ENCODE measurements around the genes TAC4, COL1A1, MRPL27 and CACNA1G.

GRCh38 chr17:49847887-49848550, at the start of gene TAC4:
TAC4 (minus strand) TSS chr17:49848069.
- PRO-cap, 10 experiments: no peak in any of the 10 experiments

DNA sequence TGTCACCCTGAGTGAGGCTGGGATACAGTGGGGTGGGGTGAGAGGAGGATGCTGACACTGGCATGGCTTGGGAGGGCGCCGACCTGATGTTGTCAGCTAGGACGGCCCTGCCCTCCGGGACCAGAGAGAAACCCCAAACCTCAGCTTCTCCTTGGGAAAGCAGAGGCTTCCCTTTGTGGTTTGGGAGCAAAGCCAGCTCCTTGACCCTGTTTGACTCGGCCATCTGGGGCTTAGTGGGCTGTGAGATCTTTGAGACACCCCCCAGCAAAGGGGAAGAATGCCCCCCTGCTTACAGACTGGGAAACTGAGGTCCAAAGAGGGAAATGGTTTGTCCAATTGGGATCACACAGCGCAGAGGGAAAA, 40.8 kb upstream of the DLX4 start:
- PRO-cap, 10 experiments: no peak in any of the 10 experiments

DNA sequence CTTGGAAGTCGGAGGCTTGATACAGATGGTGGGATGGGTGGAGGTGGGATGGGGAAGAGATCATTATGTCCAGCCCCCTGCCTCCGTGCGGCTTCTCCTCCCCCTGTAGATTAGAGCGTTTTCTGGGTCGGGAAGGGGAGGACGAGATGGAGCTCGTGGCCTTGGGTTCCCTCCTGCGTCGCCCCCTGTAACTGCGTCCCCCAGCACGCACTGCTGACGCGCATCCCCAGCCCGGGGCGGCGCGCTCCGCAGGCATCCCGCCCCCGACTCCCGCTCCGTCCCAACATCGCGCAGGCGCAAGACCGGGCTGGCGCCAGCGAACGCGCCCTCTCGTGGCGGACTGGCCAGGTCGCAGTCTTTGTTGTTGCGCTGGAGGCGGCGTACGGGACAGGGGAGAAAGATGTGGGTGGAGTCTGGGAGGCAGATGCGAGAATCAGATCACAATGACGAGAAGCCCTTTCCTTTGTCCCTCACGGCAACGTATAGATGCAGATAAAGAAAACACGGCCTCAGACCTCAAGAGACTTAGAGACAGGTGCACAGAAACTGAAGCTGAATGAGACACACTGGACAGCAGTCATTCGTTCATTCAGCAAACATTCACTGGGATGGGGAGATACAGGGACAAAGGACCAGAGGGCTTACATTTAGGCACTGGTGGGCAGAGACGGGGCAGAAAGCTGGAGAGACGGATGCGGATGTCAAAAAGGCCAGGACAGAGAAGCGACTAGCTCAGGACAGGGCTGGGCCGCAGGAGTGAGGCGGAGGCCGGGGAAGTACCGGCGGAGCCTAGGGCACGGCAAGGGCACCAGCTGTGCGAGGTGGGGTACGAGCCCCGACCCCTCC, 4.3 kb upstream of the SGCA start:
- PRO-cap, 10 experiments: peak in 10 of 10 experiments; most common plus-strand start position 361 of the sequence (in 1); most common minus-strand start position 269 of the sequence (in 6)

DNA sequence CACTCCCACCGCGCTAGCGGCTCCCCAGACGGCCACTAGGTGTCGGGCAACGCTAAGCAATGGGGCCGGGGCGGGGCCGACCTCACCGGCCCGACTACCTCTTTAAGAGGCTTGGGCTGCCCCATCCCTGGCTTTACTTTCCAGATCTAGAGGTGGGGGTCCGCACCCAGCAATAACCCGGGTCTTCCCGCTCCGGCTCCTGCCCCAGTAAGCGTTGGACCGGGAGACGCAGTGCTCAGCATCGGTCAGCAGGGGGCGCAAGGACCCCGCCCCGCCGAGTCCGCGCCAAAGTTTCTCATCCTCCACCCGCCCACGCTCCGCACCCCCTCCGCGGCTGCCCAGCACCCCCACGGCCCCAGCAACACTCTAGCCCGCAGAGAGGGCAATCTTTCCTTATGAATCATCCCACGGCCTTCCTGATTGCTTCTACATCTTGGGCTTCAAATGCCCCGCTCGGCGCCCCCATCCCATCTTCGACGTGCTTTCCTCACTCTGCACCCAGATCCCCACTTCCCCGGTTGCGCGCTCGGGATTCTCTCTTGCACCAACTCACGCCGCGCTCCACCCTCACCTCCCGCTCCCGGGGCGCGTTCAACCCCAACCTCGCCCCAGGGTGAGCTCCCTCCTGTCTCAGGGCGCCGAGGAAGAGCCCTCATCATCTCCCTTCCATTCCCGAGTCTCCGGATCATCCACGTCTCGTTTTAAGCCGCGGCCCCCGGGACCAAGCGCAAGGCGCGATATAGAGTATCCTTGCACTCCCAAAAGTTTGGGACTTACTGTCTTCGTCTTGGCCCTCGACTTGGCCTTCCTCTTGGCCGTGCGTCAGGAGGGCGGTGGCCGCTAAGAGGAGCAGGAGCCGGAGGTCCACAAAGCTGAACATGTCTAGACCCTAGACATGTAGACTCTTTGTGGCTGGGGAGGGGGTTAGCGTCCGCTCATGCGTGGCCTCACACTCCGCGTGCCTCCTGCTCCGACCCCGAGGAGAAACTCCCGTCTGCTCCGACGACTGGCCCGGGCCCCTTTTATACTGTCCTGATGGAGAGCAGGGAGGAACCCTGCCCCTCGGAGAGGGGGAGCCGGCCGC, at the start of gene COL1A1:
Gene COL1A1 (minus strand): TSS at position 998 of the 1,084 bp plus-strand sequence.
- PRO-cap, 10 experiments: peak in 10 of 10 experiments; most common plus-strand start position 470 of the sequence (in 1); most common minus-strand start position 996 of the sequence (in 10)

GRCh38 chr17:50205347-50205922, 4.0 kb upstream of the COL1A1 start:
- PRO-cap, 10 experiments: peak in 3 of 10 experiments; most common plus-strand start chr17:50205712 (in 2); most common minus-strand start chr17:50205538 (in 1)

DNA sequence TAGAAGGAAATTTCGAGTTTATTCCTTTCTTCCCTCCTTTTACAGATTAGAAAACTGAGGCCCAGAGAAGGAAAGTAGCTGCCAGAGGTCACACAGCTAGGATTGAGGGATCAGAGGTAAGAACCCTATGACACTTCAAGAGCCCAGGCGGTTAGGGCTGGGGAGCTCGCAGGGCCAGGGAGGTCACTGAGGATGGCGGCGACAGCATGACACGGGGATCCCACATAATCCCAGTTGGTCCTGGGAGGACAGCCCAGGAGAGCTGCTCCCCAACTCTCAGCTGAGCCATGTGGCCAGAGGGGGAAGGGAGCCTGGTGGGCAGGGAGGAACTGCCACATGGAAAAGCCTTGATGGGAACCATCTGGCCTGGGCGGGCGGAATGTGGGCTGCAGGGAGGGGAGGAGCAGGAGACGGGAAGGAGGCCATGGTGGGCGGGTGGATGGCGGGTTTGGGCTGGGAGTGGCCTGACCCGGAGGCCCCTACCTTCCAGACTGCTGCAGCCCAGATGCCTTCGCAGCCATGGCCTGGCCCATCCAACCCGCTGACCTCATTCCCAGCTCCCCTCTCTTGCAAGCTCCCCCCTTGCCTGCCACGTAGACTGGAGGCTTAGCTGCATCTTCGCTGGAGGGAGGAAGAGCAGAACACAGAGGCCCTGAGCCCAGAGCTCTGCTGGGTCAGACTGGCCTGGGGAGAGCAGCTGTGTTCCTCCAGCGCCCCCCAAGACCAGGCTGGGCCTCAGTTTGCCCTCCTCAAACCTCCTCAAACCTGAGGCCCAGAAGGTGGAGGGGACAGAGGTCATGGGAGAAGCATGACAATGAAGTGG, 8.1 kb upstream of the COL1A1 start:
- PRO-cap, 10 experiments: peak in 1 of 10 experiments; most common plus-strand start position 639 of the sequence (in 1)

- PRO-cap, 10 experiments: no peak in any of the 10 experiments
These were observed 9.6 kb downstream of the TMEM92 start for GRCh38 chr17:50283801-50284300.

DNA sequence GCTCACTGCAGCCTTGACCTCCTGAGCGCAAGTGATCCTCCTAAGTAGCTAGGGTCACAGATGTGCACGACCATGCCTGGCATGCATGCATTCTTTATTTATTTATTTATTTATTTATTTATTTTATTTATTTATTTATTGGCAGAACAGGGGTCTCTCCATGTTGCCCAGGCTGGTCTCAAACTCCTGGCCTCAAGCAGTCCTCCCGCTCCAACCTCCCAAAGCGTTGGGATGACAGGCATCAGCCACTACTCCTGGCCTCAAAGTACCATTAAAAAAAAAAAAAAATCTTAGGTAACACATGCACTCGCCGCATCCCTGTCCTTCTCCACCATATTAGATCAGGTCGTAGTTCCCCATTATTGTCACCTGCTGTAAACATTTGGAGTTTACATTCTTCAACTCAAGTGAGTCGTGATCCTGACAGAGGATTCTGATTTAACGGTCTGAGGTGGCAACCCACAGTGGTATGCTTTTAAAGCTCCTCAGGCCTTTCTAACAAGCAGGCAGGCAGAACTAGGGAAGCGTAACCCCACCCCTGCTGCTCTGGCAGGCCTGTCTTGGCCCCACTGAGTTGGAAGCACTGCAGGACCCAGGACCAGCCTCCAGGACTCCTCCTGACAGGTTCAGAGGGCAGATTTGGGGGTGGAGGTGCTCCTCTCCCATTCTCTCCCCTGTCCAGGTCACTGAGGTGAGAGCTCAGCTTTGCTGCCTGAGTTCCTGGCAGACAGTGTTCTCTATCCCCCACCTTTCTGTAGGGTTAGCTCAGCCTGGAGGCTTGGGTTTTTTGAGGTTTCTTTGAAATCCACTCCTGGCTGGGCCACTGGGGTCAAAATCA, 9.9 kb downstream of the MRPL27 start:
- PRO-cap, 10 experiments: no peak in any of the 10 experiments

DNA sequence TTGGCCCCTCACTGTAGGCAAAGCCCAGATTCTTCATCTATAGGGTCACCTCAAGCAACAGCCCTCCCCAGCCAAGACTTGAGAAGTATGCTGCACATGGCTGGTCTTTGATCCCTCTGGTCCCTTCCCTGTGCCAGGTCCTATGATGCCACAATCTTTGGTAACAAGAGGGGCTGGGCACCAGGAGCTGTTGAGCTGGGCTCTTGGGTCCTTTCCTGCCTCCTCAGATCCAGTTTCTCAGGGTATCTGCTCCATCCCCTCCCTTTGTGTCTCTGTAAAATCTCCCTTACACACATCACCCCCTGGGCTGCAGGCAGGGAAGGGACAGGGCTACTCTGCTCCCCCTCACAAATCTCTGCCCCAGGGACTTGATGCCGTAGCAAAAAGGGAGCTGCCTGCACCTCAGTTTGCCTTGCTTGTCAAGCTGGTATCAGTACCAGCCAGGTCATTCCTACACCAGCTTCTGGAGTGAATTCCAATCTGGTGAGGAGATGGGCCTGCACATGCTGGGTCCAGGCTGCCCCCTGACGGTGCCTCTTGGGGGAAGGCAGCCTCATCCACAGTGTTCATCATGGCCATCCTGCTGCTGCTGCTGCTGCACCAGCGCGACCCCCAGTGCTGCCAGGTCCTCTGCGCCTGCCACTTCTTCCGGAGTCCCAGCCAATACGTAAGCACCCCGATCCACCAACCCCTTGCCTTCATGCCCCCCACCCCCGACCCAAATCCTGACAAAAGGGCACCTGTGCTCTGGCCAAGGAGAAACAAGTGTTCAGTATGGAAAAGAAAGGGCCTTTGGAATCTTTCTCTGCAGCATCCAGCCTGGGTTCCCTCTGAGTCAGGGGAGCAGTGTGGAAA, 8.4 kb downstream of the MRPL27 start:
- PRO-cap, 10 experiments: no peak in any of the 10 experiments

- PRO-cap, 10 experiments: peak in 10 of 10 experiments; most common plus-strand start chr17:50373249 (in 10); most common minus-strand start chr17:50373196 (in 4)
These were observed at the start of gene MRPL27 for GRCh38 chr17:50372607-50373395. MRPL27 (minus strand) TSS chr17:50373184.

- PRO-cap, 10 experiments: peak in 1 of 10 experiments; most common minus-strand start chr17:50391607 (in 1)
These were observed 6.0 kb downstream of the LRRC59 start for GRCh38 chr17:50391384-50391736.

- PRO-cap, 10 experiments: peak in 3 of 10 experiments; most common plus-strand start chr17:50431526 (in 3); most common minus-strand start chr17:50431236 (in 1)
These were observed 5.1 kb downstream of the ACSF2 start for GRCh38 chr17:50431074-50431639.

DNA sequence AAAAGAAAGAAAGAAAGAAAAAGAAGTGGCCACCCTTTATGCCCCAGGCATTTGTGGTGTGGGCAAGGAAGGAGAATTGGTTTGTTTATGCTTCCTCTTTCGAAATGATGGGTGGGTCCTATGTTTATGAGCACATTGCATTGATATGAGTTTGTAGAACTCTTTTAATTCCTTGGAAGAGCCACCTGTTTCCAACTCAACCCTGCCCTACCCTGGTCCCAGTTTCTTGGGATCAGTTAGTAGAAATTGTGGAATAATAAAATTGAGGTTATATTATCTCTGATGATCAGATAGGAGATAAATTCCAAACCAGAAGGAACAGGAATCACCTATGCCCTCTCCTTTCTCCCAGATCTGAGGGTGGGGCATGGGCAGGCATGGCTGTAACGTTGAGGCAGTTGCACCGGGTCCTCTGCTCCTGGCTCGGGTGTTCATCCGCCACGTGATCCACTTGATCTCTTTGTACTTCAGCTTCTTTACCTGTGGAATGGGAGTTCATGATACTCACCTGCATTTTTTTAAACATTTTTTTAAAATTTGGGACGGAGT, 15.9 kb downstream of the CHAD start:
- PRO-cap, 10 experiments: no peak in any of the 10 experiments

- PRO-cap, 10 experiments: peak in 1 of 10 experiments; most common plus-strand start chr17:50470711 (in 1); most common minus-strand start chr17:50470578 (in 1)
These were observed 1.7 kb upstream of the CHAD start for GRCh38 chr17:50470243-50470859.

DNA sequence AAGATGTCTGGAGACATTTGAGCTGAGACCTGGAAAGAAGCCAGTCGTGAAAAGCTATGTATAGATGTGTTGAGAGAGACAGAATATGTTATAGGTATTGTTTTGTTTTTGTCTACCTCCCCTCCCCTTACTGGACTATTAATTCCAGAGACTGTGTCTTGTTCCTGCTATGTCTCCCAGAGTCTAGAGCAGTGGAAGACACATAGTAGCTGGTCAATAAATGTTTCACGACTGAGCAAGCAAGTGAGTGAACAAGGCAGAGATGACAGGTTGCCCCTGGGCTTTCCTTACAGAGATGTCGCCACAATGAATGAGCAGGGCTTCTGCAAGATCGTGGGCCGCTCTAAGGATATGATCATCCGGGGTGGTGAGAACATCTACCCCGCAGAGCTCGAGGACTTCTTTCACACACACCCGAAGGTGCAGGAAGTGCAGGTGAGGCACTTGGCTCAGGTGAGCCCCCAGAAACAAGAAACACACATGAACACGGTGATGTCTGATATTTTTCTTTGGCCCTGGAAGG, 4.8 kb upstream of the CHAD start:
- PRO-cap, 10 experiments: no peak in any of the 10 experiments

DNA sequence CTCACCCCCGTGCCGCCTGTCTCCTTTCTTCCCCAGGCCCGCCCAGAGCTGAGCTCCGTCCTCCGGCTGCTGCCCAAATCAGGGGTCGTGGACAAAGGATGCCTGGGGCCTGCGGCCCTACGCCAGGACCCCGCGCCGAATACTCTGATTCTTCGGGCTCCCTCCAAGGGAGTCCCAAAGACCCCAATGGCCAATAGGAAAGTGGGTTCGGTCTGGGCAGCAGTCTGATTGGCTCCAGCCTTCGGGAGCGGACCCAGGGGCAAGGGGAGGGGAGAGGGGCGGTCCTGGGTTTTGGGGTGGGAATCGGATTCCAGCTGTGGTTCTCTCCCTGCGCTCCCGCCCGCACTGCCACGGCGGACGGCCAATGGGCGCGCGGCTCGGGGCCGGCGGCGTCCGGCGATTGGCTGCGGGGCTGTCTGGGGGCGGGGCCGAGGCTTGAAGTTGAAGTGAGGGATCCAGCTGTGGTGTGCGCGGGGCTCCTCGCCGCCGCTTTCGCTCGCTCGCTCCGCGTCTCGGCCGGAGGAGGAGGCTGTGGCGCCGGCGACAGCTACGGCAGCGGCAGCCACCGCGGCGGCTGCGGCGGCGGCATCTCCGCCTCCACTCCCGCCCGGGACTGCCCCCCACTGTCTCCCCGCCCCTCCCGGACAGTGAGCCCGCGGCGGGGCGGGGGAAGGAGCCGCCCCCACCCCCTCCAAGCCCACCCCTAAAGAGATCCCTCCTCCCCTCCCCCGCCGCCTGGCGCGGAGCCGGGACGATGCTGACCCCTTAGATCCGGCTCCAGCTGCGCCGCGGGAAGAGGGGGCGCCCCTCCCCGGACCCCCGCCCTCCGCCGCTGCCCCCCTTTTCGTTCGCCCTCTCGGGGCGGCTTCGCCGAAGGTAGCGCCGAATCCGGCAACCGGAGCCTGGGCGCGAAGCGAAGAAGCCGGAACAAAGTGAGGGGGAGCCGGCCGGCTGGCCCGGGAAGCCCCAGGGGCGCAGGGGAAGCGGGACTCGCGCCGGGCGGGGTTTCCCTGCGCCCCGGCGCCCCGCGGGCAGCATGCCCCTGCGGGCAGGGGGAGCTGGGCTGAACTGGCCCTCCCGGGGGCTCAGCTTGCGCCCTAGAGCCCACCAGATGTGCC, at the start of gene CACNA1G:
Gene CACNA1G (plus strand): TSS at position 467 of the 1,118 bp plus-strand sequence.
- PRO-cap, 10 experiments: peak in 5 of 10 experiments; most common plus-strand start position 467 of the sequence (in 5)

- PRO-cap, 10 experiments: no peak in any of the 10 experiments
These were observed 33.7 kb downstream of the ABCC3 start for GRCh38 chr17:50668104-50669115.

DNA sequence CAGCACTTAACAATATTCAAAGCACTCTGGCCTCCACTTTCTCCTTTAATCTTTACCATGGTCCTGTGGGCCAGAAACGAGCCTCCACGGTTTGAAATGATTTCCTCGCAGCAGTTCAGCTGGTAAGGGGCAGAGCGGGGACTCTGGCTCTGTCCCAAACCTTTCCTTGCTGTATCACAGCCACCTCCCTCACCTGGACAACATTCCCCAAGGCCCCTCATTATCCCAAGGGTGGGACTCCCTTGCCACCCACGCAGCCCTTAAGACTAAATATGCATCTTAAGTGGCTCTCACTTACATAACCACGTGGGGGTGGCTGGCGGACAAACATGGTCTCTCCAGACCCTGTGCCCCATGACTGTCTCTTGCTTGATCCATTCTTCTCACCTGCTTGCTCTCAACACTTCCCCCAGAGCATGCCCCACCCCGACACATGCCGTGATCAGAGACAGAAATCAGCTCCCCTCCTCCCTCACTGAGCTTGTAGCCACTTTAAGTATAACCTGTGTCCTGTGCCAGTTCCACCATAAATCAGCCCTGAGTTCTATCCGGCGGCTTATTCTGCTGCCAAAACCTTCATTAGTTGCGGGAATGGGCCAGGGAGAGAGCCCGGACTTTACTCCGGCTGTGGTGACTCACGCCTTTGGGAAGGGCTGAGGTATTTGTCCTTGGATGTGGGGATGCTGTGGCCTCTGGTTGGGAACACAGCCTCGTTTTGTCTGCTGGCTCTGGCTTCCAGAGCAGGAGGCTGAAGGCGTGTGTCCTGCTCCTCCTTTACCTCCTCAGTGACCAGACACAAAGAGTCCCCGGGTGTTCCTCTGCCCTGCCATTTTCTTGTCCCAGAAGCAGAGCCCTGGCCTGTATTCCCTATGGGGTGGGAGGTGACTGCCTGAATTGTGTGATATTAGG, 21.2 kb downstream of the ANKRD40 start:
- PRO-cap, 10 experiments: peak in 1 of 10 experiments; most common plus-strand start position 582 of the sequence (in 1); most common minus-strand start position 360 of the sequence (in 1)

DNA sequence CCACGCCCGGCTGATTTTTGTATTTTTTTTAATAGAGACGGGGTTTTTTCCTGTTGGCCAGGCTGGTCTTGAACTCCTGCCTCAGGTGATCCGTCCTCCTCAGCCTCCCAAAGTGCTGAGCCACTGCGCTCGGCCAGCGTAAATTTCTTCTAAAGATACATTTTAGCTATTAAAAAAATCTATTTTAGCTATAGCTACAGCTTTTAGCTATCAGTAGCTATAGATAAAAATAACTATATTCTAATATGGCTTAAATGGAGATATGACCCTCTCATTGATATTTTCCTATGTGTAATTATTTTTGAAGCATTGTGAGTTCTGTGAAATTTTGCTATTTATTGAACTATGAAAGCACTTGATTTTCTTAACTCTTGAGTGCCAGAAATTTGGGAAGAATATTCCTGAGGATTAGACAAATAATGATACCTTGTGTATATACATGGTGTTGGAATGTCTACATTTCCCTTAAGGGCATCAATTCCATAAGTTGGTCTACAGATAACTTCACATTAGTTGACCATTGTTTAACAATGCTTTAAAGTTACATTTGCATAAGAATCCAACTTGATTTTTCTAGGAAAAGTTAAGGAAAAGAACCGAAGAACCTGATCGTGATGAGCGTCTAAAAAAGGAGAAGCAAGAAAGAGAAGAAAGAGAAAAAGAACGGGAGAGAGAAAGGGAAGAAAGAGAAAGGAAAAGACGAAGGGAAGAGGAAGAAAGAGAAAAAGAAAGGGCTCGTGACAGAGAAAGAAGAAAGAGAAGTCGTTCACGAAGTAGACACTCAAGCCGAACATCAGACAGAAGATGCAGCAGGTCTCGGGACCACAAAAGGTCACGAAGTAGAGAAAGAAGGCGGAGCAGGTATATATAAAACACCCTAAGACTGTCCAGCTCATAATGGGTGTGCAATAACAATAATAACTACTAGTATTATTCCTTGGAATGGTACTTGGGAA, 21.9 kb downstream of the ANKRD40CL start:
- PRO-cap, 10 experiments: peak in 1 of 10 experiments; most common plus-strand start position 663 of the sequence (in 1)

DNA sequence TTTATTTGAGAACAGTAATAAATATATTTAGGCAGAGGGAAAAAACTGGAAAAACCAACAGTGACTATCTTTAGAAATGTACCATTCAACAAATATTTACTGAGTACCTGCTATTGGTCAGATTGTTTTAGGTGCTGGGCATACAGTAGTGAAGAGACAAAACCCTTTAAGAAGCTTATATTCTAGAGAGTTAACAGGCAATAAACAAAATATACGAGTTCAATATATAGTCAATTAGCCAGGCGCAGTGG, 69.6 kb upstream of the TOB1 start:
- PRO-cap, 10 experiments: peak in 4 of 10 experiments; most common plus-strand start position 141 of the sequence (in 4)